IMR-90 (cell line): Measurements from ENCODE around the genes DUS1L and CD7.

DNA sequence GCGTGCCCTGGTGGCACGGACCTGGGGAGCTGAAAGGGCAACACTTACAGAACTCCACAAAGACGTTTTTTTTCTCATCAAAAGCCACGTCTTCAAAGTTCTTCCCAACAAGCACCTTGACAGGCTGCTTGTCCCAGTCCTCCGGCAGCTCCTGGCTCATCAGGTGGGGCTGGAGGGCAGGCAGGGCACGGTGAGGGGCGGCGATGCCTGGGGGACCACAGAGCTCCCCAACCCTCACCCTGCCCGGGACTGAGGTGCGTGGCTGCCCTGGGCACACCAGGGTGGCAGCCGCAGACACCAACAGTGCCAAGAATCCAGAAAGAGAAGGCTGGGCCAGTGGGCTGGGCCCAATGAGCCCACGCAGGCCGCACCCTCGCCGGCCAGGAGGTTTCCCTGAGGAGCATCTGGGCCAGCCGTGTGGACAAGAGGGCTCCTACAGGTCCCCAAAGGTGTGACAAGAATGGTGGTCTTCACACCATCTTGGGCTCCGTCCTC is 11.0 kb upstream of the PPP1R27 start:
- RRBS = 98% methylated on average over 2 of the region's 17 CpGs
CAGE:
- cytosol, long polyA plus RNA = no peak
- long polyA plus RNA = no peak
- nucleus, long polyA plus RNA = no peak

DNA sequence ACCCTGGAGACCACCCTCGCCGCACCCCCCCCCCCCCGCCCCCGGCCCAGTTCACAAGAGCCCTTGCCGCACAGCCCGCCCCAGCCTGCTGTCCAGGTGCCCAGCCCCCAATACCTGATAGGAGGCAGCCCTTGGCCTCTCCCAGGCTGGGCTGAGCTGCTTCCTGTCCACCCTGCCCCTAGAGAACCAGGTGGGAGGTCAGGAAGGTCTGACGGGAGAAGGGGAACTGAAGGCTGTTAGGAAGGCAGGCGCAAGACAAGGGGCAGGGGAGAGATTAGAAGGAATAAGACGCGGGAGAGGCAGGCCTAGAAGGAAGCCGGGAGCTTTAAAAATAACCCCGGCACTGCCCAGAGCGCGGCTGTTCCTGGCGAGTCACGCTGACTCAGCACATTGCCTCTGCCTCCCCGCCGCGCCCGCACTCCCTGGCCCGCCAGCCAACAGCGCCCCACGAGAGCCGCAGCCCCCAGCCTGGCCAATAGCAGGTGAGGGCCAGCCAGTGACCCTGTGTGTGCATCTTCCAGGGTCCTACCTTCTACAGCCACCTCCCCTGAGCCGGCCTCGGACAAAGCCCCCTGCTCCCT is 4.2 kb downstream of the MAFG start:
- RRBS = no CpG with 5 or more reads among the region's 26 CpGs
CAGE:
- cytosol, long polyA plus RNA = no peak
- long polyA plus RNA = no peak
- nucleus, long polyA plus RNA = no peak

DNA sequence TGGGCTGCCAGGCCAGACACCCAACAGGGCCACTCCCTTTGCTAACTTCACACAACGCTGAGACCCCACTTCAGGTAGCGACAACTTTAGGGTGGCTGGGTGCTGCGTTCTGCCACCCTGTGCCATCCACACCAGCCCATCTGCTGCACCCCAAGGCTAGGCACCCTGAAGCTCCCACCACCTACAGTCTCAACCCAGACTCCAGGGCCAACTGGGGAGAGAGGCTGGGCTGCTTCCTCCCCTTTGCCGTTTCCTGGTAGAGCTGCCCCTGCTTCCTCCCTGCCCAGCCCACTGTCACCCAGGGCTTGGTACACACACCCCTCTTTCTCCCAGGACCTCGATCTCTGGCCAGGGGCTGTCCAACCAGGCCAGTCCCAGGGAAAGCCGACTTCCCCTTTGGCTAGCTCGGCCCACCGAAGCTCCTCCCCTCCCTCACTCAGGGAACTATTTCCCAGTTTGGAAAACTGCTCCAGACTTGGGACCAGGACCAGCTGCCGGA is 1.3 kb downstream of the MAFG start:
- RRBS = no CpG with 5 or more reads among the region's 9 CpGs
CAGE:
- cytosol, long polyA plus RNA = no peak
- long polyA plus RNA = no peak
- nucleus, long polyA plus RNA = no peak

GRCh38 chr17:82022541-82022771 is 222 bp downstream of the CENPX start:
- RRBS = 1% methylated on average over 16 of the region's 24 CpGs
CAGE:
- cytosol, long polyA plus RNA = no peak
- long polyA plus RNA = no peak
- nucleus, long polyA plus RNA = no peak

DNA sequence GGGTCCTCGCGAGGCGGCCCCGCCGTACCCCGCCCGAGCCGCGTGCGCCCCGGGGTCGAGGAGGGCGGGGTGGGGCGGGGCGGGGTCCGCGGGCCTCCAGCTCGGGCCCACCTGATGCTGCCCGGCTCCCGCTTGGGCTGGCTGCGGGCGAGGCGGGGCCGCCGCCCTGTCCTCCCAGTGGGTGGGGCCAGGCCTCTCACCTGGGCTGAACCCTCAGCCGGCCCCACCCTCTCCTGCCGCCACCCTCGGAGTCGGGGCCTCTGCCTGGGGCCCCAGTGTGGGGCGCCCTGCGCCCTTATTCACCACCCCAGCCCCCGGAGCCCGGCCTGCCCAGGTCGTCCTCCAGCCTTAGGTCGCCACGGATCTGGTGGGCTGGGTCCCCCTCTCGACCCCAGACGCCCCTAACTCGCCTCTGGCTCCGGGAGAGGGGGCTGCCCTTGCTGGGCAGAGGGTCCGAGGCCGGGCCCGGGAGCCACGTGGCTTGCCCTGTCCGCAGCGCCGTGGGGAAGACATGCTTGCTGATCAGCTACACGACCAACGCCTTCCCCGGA is 488 bp downstream of the RAC3 start:
- RRBS = 11% methylated on average over 46 of the region's 50 CpGs
CAGE:
- cytosol, long polyA plus RNA = no peak
- long polyA plus RNA = no peak
- nucleus, long polyA plus RNA = no peak

- RRBS = 89% methylated on average over 6 of the region's 44 CpGs
CAGE:
- cytosol, long polyA plus RNA = no peak
- long polyA plus RNA = no peak
- nucleus, long polyA plus RNA = no peak
Observed at GRCh38 chr17:82033706-82034884, 2.6 kb downstream of the RAC3 start.

DNA sequence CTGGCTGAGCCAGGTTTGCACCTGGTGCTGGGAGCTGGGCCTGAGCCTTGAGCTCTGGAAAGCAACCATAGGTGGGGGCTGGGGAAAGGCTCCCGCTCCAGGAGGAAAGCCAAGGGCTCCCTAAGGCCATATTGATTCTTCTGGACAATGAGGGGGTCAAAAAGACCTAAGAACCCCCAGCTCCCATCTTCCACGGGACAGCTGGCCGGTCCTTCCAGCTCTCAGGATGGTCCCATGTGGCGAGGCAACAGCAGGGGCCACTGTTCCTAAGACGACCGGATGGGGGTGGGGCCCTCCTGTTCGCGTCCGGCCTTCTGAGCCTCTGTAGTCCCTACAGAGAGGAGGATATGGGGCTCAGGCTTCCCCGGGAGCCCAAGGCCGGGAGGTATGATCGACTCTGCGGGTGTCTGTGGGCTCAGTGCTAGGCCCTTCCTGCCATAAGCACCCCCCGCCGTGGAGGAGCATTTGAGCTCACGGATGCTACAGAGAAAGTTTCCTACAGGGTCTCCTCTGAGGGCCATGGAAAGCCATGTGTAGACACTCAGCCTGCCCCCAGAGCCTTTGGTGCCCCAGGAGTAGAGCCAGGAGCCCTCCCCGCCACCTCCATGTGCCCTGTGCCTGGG is 6.0 kb upstream of the DCXR start:
- RRBS = 35% methylated on average over 6 of the region's 17 CpGs
CAGE:
- cytosol, long polyA plus RNA = no peak
- long polyA plus RNA = no peak
- nucleus, long polyA plus RNA = no peak

DNA sequence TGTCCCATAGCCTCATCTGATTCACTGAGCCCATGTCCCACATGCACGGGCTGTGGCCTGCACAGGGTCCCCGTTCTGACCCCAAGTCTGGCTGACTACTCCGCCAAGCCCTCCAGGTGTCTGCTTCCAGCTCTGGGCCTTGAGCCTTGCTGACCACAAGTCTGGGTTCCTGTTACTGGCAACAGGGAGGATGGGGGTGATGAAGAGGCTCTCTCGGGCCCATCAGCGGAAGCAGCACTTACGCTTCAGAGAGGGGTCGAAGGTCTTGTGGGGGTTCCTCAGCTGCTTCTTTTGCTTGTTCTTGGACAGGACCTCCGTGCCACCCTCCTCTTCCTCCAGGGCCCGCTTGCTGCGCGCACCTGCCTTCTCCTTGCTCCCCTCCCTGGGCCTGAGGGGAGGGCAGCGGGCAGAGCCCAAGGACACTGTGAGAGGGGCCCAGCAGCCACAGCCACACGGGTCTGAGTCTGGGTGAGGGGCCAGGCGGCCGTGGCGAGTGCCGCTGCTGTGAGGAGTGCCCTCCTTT is 5.8 kb downstream of the DUS1L start:
- RRBS = no CpG with 5 or more reads among the region's 17 CpGs
CAGE:
- cytosol, long polyA plus RNA = no peak
- long polyA plus RNA = no peak
- nucleus, long polyA plus RNA = no peak

GRCh38 chr17:82065325-82066198 is at the start of gene DUS1L:
Gene DUS1L (minus strand): TSS chr17:82065804.
- RRBS = 3% methylated on average over 33 of the region's 114 CpGs
CAGE:
- cytosol, long polyA plus RNA = no peak
- long polyA plus RNA = no peak
- nucleus, long polyA plus RNA = no peak

DNA sequence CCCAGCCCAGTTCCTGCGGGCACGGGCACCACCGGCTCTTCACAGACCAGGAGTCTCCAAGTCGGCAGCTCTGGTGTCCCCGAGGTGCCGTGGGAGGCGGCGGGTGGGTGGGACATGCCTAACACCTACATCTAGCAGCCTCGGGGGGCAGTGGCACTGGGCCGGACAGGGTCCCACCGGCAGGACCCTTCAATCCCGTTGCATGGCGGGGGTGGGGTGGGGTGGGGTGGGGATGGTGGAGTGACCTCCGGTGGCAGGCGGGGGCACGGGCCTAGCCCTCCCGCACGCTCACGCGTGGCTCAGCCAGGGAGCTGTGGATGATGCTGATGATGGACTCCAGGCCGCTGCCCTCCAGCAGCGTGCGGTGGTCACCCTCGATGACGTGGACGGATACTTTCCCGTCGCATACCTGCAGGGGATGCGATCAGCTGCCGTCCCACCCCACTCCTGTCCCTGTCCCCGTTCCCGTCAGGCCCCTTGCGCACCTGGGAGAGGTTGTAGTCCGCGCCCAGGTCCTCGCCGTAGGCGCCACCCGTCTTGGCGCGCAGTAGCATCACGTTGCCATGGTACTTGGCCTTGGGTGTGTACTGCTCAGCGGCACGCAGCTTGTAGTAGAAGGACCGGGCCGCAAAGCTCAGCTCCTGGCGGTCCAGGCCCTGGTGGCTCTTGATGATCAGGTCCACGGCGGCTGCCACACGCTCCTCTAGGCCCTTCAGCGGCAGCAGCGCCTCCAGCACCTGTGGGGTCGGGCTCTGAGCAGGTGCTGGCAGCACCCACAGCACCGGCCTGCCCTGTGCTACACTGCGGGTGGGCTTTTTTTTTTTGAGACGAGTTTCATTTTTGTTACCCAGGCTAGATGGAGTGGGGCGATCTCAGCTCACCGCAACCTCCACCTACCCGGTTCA is 13.5 kb upstream of the DUS1L start:
- RRBS = 84% methylated on average over 1 of the region's 59 CpGs
CAGE:
- cytosol, long polyA plus RNA = no peak
- long polyA plus RNA = no peak
- nucleus, long polyA plus RNA = no peak

- RRBS = 6% methylated on average over 49 of the region's 100 CpGs
CAGE:
- cytosol, long polyA plus RNA = no peak
- long polyA plus RNA = no peak
- nucleus, long polyA plus RNA = no peak
Observed at GRCh38 chr17:82098631-82099290, 725 bp upstream of the FASN start.

DNA sequence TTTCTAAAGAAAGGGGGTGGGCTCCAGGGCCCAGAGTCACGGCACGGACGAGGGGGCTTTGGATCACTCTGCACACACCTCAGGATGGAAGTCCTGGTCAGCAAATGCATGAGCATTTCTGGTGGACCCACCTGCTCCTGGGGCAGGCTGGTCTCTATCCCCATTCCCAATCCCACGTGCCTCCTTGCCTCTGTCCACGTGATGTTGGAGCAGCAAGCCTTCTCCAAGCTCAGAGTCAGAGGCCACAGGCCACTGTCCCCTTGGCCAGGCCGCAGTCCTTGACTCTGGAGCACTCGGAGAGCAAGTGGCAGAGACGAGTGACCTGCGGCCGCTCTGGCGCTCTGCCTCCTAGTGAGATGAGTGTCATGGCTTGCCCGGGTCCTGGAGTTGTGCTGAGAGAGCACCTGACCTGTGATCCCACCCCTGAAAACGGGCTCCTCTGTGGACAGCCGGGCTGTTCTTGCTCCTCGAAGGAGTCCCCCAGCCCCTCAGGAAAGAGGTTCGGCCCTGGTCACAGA is 9.9 kb upstream of the FASN start:
- RRBS = 44% methylated on average over 3 of the region's 16 CpGs
CAGE:
- cytosol, long polyA plus RNA = no peak
- long polyA plus RNA = no peak
- nucleus, long polyA plus RNA = no peak

- RRBS = no CpG with 5 or more reads among the region's 12 CpGs
CAGE:
- cytosol, long polyA plus RNA = no peak
- long polyA plus RNA = no peak
- nucleus, long polyA plus RNA = no peak
Observed at GRCh38 chr17:82117773-82118217, 19.8 kb upstream of the FASN start.

GRCh38 chr17:82240814-82241367 is 12.0 kb downstream of the SLC16A3 start:
- RRBS = 84% methylated on average over 11 of the region's 22 CpGs
CAGE:
- cytosol, long polyA plus RNA = no peak
- long polyA plus RNA = no peak
- nucleus, long polyA plus RNA = no peak

GRCh38 chr17:82248141-82249207 is 19.6 kb downstream of the SLC16A3 start:
- RRBS = 98% methylated on average over 2 of the region's 52 CpGs
CAGE:
- cytosol, long polyA plus RNA = no peak
- long polyA plus RNA = no peak
- nucleus, long polyA plus RNA = no peak

DNA sequence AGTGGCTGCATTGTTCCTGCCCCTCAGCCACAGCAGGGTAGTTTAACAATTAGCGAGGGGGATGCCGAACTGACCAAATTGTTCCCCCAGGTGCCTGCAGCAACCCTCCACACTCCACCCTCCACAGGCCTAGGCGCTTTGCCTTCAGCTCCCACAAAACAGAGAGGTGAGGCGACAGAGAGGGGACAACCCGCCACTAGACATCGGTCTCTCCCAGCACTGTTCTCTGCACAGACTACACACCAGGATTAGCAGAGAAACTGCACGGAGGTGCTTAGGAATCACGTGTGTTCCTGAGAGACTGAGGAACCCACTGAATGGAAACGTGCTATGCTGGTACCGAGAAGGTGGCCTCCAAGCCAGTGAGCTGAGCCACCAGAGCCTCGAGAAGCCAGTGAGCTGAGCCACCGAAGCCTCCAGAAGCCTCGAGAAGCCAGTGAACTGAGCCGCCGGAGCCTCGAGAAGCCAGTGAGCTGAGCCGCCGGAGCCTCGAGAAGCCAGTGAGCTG is 20.1 kb downstream of the CSNK1D start:
- RRBS = no CpG with 5 or more reads among the region's 19 CpGs
CAGE:
- cytosol, long polyA plus RNA = no peak
- long polyA plus RNA = no peak
- nucleus, long polyA plus RNA = no peak

GRCh38 chr17:82314899-82315559 is 2.4 kb downstream of the CD7 start:
- RRBS = 25% methylated on average over 5 of the region's 30 CpGs
CAGE:
- cytosol, long polyA plus RNA = no peak
- long polyA plus RNA = no peak
- nucleus, long polyA plus RNA = no peak

DNA sequence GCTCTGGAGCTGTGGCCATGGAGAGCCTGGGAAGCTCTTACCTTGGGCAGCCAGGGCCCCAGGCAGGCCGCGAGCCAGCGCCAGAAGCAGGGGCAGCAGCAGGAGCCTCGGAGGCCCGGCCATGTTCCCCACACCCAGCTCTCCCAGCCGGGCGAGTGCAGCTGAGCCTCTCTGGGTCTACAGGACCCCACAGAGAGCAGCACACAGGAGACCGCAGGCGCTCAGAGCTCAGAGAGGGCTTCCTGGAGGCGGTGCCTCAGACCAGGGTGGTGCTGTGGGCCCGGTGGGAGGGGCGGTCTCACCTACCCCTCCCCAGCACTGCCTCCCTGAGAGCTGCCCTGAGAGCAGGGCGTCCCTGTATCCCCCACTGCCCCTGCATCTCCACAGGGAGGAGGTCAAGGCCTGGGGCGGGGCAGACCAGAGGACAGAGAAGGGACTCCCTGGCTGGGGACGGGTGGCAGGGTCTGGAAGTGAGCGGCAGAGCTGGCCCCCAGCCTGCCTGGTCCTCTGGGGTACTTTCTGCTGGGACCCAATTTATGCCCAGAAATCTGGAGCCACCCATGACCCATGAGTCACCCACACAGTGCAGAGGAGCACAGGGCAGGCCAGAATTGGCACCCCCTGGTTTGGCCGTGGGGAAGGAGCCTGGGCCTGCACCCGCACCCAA is at the start of gene CD7:
CD7 (minus strand) TSS at position 236 of the 667 bp plus-strand sequence.
- RRBS = 23% methylated on average over 2 of the region's 18 CpGs
CAGE:
- cytosol, long polyA plus RNA = no peak
- long polyA plus RNA = no peak
- nucleus, long polyA plus RNA = no peak

DNA sequence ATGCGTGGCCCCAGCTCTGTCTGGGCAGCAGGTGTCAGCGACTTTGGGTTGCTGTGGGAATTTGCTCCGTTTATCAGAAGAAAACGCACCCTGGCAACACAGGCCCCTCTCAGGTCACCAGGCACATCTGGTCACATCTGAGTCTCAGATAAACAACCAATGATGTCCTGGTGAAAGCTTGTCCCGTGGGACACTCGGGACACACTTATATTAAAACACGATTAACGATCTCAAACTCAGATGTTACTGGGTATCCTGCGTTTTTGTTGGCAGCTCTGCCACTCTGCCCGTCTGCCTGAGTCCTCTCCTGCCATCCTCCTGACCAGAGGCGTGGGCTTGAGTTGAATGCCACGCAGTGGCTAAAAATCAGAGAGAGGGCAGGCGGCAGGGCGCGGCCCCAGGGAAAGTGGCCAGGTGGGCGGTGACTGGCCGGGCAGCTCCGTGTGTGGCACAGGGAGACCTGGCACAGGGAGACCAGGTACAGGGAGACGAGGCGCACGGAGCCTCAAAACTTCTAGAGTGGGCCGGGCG is 2.2 kb downstream of the SECTM1 start:
- RRBS = 96% methylated on average over 5 of the region's 23 CpGs
CAGE:
- cytosol, long polyA plus RNA = no peak
- long polyA plus RNA = no peak
- nucleus, long polyA plus RNA = no peak

- RRBS = 30% methylated on average over 9 of the region's 35 CpGs
CAGE:
- cytosol, long polyA plus RNA = no peak
- long polyA plus RNA = no peak
- nucleus, long polyA plus RNA = no peak
Observed at GRCh38 chr17:82338865-82340072, 5.7 kb upstream of the SECTM1 start.